SK-N-DZ (cell line): ENCODE data around the genes TBC1D24, AMDHD2, PDPK1 and FLYWCH2.

GRCh38 chr16:2238451-2239026 is 2.3 kb downstream of the DNASE1L2 start:
RAMPAGE:
- cytosol, long total RNA, result no peak
- nucleus, long total RNA, result no peak

DNA sequence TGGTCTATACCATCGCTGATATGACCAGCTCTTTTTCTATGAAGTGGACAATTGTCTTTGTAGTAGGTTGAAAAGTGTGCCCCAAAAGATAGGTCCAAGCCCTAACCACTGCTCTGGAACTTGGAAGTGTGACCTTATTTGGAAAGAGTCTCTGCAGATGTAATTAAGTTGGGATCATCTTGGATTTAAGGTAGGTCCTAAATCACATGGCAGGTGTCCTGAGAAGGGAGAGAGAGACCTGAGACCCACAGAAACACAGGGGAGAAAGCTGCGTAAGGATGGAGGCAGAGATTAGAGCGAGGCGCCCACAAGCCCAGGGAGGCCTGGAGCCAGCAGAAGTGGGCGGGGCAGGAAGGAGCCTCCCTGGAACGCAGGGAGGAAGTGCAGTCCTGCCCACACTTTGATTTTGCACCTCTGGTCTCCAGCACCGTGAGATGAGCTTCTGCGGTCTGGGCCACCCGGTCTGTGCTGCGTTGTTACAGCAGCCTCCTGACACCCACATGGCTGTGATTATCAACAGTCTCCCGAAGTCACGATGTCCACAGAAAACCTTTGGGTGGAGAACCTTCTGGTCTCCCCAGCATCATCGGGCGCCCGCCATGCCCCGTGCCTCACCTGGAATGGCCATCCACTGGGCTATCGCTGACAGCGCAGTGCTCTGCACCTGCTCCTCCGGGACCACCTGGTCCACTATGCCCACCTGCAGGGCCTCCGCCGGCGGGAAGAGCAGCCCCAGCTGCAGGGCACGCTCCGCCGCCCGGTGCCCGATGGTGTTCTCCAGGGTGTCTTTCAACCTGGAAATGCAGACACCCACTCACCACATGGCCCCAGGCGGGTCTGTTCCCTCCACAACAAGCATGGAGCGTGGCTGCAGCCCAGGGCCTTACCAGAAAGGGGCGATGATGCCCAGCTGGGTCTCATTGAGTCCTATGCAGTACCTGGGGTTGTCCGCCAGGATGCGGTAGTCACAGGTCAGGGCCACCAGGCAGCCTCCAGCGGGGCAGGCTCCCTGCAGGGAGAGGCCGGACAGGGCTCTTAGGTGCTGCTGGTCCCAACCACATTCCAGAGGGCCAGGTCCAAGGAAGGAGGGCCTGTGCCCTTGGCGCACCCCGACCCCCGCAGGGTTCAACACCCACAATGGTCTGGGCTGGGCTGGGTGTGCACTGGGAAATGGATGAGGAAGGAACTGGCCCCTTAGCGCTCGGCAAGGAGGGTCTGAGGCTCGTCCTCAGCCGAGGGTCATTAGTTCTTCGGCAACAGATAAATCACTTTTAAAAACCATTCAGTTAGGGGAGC is 6.6 kb downstream of the DNASE1L2 start:
RAMPAGE:
- cytosol, long total RNA, result no peak
- nucleus, long total RNA, result no peak

GRCh38 chr16:2328389-2329172 is 11.9 kb downstream of the ABCA3 start:
RAMPAGE:
- cytosol, long total RNA, result no peak
- nucleus, long total RNA, result no peak

DNA sequence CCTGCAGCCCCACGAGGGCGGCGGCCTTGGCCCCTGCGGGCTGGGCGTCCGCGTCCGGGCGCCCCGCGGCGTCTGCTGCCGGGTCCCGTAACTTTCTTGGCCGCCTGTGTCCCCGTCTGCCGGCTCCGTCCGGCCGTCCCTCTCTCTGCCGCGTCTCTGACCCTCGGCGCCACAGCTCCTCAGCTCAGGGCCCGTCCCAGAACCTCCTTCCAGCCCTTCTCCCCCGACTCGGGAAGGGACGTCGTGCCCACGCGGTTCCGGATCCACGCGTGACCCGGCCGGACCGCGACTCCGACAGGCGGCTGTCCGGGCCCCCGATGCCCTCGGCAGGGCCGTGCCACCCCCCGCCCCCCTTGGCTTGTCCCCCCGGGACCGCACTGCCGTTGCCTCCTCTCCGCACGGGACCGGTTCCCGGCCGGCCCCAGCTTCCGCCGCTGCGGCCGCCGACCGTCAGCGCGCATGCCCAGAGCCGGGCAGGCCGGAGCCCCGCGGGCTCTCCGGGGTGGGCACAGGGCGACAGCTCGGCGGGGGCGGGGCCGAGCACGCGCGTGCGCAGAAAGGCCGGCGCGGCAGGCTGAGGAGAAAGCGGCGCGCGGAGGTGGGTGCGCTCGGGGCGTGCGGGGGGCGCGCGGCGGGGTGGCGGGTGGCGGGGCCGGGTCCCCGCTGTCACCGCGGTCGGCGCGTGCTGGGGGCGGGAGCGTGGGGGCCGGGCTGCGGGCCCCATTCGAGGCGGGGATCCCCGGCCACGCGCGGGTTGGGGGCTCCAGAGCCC is at the start of gene TBC1D24:
Gene TBC1D24 (plus strand): TSS at position 555 of the 772 bp plus-strand sequence.
RAMPAGE:
- cytosol, long total RNA, result start-site peak on the plus strand centred at position 556 of the sequence, 47 bp wide, 74 and 79 reads in 2 replicates
- nucleus, long total RNA, result no peak

DNA sequence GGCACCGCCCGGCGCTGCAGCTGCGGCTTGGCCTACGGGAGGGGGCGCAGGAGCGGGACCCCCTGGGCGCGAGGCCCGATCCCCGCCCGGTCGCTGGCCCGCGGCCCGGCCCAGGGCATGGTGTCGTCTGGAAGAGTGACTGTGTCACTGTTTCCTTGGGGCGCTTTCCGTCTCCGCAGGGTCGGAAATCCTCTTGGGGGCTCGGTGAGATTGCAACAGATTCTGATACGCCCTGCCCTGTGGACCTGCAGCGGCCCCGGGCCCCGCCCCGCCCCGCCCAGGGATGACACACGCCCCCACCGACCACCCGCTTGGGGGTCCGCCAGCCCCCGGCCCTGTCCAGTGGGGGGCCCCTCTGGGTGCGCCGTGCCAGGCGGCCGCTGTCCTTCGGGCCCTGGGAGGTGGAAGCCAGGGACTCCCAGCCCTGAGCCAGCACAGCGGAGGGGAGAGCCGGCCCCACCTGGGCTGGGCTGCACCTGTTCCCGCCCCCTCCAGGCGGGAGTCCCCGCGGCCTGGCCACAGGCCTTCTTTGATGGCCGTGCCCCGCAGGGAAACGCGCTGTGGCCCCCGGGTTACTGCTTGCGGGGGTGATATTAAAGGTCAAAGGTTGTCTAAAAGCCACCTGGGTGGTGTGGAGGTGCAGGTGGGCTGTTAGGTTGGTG is 549 bp downstream of the TBC1D24 start:
RAMPAGE:
- cytosol, long total RNA, result no peak
- nucleus, long total RNA, result no peak

DNA sequence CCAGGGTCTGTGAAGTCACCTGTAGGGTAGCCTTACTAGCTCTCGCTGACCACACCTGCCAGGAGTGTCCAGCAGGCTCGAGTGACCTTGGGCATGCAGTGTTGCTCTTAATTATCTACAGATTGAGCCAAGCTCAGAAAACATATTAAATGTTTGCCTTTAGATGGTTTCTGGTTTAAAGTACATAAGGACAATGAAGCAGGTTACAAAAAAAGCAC is 1.8 kb downstream of the TBC1D24 start:
RAMPAGE:
- cytosol, long total RNA, result no peak
- nucleus, long total RNA, result no peak

DNA sequence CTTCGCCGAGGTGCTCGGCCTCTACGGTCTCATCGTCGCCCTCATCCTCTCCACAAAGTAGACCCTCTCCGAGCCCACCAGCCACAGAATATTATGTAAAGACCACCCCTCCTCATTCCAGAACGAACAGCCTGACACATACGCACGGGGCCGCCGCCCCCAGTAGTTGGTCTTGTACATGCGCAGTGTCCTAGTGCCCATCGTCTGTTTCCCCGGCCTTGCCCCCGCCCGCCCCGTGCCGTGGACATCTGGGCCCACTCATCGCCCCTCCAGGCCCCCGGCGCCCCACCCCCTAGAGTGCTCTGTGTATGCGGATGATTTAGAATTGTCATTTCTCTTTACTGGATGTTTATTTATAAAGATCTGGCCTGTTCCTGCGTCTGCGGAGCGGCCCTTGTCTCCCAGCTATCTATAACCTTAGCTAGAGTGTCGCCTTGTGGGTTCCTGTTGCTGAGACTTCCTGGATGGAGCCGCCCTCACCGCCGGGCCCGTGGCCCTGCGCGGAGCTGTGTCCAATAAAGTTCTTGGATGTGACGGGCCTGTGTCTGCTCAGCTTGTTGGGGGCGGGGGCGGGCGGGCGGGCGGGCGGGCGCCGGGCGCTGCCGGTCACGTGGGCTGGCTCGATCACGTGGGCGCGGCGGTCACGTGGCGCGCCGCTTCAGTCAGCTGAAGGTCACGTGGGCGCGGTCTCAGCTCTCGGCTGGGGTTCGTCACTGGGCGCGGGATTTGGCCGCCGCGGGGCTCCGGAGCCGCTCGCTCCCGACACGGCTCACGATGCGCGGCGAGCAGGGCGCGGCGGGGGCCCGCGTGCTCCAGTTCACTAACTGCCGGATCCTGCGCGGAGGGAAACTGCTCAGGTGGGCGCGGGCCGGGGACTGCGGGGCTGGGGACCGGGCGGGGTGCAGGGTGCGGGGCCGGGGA is at the start of gene AMDHD2:
Gene AMDHD2 (plus strand): TSS at position 687 of the 921 bp plus-strand sequence.
RAMPAGE:
- cytosol, long total RNA, result no peak
- nucleus, long total RNA, result no peak

DNA sequence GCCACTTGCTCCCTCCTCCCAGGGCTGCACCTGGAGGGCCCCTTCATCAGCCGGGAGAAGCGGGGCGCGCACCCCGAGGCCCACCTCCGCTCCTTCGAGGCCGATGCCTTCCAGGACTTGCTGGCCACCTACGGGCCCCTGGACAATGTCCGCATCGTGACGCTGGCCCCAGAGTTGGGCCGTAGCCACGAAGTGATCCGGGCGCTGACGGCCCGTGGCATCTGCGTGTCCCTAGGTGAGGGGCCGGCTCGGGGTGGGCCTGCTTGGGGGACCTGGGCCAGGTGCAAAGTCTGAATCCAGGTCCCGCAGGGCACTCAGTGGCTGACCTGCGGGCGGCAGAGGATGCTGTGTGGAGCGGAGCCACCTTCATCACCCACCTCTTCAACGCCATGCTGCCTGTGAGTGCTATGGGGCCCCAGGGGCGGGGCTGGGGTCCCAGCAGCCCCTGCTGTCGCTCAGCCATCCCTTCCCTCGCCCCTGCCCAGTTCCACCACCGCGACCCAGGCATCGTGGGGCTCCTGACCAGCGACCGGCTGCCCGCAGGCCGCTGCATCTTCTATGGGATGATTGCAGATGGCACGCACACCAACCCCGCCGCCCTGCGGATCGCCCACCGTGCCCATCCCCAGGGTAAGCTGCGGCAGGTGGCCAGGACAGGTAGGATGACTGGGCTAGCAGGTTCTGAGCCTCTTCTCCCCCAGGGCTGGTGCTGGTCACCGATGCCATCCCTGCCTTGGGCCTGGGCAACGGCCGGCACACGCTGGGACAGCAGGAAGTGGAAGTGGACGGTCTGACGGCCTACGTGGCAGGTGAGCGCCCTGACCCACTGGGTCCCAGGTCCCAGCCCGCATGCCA is 3.2 kb downstream of the CEMP1 start:
RAMPAGE:
- cytosol, long total RNA, result no peak
- nucleus, long total RNA, result no peak

RAMPAGE:
- cytosol, long total RNA, result no peak
- nucleus, long total RNA, result no peak
These were observed at the start of gene PDPK1 for GRCh38 chr16:2537299-2538350. PDPK1 (plus strand) TSS chr16:2538021.

DNA sequence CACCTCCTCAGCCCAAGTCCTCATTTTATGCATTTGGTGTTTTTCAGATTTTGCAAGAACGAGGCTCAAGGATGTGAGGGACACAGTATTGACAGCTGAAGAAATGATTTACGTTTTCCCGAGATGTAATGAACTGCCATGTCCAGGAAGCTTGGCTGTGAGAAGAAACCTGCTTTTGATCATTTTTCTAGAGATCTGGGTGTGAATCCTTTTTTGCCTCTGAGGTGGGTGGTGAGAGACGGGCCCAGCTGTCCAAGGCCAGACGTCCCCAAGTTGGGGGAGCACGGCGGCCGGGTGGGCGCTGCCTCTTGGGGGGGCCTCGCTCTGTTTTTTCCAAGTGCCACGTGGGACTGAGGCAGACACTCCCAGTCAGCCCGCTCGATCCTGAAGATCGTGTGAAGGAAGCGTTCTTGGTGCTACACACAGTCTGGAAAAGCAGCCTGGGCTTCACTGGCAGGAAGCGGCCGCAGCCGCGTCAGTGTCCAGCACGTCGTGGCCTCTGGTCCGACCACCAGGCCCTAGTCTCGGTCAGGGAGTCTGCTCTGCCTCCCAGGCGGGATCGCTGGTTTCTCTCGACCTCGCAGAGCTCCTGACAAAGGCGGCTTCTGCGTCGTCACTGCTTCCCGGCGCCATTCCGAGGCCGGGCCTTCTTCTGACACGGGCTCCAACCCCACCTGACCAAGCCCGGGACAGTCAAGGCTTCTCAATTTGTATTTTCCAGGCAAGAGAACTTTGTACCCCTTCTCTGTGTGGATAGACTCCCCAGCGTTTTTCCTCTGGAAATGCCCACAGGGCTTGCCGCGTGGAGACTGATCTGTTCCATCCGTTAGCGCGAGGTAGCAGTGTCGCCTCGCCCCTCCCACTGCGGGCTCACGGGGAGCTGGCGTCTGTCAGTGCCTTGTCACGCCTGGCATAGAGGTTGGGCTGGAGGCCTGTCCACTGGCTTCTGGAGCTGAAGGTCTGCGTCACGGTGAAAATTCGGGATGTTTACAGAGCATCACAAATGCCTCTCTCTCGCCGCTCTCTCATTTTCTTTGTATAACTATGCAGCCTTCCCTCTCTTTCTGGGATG is 12.4 kb downstream of the PRSS27 start:
RAMPAGE:
- cytosol, long total RNA, result no peak
- nucleus, long total RNA, result no peak

DNA sequence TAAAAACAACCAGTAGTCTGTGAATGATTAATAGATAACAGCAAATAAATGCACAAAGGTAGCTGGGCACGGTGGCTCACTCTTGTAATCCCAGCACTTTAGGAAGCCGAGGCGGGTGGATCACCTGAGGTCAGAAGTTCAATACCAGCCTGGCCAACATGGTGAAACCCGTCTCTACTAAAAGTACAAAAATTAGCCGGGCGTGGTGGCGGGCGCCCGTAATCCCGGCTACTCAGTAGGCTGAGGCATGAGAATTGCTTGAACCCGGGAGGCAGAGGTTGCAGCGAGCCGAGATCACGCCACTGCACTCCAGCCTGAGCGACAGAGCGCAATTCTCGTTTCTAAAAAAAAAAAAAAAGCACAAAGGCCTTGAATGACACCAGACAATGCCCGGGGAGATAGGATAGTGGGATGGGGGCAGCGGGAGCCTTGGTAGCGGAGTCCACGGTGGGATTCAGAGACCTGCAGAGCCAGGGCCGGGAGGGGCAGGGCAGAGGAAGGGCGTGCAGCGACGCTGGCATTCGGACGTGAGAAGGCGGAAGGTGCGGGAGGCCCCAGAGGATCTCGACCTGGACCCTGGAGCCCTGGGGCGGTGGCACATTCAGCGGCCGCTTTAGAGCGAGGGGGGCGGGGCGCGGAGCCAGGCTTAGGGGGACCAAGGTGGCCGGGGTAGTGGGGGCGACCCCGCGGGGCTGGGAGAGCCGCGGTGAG is 1.1 kb upstream of the FLYWCH2 start:
RAMPAGE:
- cytosol, long total RNA, result no peak
- nucleus, long total RNA, result no peak

DNA sequence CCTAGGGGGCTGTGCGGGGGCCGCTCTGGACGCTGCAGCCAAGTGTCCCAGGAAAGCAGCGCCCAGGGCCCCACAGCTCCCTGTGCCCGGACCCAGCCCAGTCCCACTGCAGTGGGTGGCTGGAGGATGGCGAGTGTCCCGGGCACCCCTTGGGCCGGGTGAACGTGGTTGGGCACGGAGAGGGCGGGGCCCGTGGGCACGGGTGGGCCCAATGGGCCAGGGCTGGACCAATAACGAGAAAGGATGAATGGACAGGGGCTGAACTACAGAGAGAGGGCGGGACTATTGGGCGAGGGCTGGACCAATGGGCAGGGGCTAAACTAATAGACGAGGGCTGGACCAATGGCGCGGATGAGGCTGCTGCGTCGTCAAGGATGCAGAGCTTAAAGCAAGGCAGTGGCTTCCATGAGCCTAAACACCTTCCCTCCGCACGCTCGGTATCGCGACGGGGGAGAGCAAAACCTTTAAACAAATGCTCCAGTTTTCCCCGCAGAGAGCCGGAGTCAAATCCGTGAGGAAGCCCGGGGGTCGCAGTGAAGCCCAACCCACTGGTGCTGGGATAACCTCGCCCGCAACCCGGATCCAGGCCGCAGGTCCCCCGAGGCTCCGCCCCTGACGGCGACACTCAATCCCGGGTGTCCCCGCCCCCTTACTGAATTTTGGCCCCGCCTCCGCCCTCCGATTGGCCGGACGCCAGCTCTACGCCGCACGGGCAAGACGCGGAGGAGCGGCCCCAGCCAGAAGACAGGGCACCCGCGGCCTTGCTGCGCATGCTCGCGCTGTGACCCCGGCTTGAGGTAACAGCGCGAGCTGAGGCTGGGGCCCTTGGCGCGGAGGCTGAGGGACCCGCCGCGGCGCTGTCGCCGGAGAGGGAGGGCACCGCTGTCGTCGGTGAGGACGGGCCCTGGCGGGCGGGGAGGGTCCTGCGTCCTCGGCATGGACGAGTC is at the start of gene FLYWCH2:
Gene FLYWCH2 (plus strand): TSS at position 740 of the 947 bp plus-strand sequence.
RAMPAGE:
- cytosol, long total RNA, result start-site peak on the plus strand centred at position 780 of the sequence, 139 bp wide, 1,305 and 568 reads in 2 replicates
- nucleus, long total RNA, result start-site peak on the plus strand centred at position 781 of the sequence, 123 bp wide, 365 and 63 reads in 2 replicates

DNA sequence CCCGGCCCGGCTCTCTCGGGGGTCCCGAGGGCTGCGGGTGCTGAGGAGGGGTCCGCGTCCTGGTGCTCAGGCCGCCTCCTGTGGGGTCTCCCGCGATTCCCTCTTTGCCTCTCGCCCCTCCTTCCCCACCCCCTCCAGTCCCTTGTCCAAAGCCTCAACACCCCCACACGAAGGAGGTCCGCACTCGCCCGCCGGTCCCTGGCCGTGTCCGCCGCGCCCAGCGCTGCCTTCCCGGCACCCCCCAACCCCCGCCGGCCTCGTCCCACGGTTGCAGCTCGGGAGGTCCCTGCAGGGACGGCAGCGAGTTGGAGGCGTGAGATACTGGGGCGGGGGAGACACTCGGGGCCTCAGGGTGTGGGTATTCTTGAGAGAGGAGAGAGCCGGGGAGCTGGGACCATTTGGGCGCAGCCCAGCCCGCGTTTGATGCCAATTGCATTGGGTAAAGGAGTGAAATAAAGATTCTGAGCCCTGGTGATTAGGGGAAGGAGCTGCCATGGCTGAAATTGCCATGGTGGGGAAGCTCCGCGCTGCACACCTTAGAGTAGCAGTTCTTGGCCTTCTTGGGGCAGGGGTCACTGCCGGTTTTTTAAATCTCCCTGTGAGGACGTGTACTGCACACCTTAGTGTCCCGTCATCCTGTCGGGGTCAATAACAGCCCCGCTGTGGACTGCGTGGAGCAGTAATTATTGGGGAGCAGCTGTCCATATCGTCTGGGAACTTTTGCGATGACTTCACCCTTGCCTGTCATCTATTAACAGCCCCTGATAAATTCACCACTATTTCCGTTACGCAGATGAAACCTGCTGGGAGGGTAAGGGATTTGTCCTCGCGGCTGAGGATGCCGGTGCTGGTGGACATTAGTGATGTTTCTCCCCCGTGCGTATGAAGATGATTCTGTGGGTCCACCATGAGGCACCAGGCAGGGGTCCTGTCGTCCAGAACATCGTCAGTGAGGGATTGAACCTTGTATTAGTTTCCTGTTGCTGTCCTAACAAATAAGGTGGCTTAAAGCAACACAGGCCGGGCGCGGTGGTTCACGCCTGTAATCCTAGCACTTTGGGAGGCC is 741 bp downstream of the FLYWCH2 start:
RAMPAGE:
- cytosol, long total RNA, result no peak
- nucleus, long total RNA, result no peak

DNA sequence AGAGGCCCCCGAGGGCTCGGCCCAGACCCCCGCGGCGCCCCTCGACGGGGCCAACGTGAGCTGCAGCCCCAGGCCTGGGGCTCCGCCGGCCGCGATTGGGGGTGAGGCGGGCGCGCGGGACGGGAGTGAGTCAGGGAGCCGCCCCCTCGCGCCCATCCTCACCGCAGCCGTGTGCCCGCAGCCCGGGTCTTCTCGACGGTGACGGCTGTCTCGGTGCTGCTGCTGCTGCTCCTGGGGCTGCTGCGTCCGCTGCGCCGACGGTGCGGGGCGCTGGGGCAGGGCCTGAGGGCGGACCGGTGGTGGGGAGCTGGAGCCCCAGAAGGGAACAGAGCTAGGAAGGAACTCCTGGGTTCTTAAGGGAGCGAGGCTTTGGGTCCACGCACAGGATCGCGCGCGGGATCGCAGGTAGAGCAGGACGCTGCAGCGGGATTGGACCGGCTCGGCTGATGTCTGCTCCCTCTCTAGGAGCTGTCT is 1.8 kb upstream of the PAQR4 start:
RAMPAGE:
- cytosol, long total RNA, result no peak
- nucleus, long total RNA, result no peak

RAMPAGE:
- cytosol, long total RNA, result no peak
- nucleus, long total RNA, result no peak
These were observed 4.1 kb downstream of the PAQR4 start for GRCh38 chr16:2973013-2973875.

GRCh38 chr16:3006773-3008041 is 5.5 kb upstream of the CLDN9 start:
RAMPAGE:
- cytosol, long total RNA, result no peak
- nucleus, long total RNA, result no peak

DNA sequence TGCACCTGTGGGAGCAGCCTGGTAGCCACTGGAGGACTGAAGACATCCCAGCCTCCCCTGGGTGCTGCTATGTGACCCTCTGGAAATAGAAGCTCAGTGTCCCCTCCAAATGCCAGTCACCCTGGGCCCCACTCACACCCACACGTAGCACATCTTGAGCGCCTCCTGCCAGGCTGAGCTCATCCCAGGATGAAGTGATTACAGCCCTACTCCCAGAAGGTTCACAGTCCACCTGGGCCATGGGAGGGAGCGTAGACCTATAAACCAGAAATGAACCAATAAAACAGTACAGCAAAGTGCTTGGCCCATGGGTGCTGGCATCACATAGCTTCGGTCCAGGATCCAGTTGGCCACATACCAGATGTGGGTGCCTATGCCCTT is 2.1 kb upstream of the BICDL2 start:
RAMPAGE:
- cytosol, long total RNA, result no peak
- nucleus, long total RNA, result no peak

DNA sequence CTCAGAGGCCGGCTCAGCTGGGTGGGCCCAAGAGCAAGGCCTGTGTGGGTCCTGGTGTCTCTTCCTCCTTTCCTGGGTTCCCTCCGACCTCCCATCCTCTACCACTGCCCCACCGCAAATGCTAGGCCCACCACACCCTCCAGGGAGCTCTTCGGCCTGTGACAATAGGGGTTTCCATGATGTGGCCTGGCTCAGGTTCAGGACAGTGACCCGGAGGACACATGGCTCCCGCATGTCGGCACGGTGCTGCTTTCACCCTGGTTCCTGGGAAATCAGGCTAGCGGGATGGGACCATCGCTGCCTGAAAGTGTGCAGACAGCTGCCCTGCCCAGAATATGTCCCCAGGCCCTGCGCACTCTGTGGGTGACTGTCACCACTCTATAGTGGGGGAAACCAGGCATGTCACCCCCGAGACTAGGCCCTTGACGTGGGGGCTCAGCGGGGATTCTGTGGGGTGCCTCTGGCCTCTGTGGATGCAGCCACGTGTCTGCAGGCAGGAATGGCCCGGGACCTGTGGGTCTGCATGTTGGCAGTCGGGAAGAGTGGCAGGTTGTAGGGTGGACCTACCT is 777 bp downstream of the IL32 start:
RAMPAGE:
- cytosol, long total RNA, result no peak
- nucleus, long total RNA, result no peak

DNA sequence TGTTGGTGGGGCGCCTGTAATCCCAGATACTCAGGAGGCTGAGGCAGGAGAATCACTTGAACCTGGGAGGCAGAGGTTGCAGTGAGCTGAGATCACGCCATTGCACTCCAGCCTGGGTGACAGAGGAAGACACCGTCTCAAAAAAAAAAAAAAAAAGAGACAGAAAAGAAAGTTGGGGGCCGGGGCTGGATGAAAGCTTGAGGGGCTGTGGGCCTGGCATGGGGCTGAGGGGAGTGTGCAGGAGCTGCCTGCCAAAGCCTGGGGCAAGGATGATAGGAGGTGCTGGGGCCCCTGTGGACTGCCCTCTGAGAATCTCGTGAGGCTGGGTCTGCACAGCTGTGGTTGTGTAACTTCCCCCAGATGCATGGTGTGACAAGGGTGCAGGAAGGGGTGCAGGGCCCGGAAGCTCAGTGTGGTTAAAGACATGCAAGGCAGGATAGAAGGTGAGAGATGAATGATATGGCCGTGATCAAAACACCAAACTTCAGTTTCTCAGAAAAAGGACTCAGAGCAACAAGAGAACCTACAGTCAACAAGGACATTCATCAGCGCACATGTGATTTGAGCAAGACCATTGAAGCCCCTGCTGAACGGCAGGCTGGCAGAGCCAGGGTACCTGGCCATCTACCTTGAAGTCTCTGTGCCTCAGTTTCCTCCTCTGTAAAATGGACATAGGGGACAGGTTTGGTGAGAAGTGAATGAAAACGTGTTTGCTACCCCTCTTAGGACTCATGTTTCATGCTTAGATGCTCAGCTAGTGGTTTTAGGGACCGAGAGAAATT is 9.5 kb downstream of the IL32 start:
RAMPAGE:
- cytosol, long total RNA, result no peak
- nucleus, long total RNA, result no peak

DNA sequence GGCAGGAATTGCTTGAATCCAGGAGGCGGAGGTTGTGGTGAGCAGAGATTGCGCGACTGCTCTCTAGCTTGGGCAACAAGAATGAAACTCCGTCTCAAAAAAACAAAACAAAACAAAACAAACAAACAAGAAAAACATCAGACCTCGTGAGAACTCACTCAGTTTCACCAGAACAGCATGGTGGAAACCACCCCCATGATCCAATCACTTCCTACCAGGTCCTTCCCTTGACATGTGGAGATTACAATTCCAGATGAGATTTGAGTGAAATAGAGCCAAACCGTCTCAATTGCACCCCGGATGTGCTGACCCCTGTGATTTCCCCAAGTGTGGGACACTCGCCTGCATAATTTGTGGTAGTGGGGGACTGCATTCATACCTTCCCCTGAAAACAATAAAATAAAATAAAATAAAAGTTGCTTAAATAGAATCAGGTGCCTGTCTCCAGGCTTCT is 13.2 kb downstream of the ZSCAN10 start:
RAMPAGE:
- cytosol, long total RNA, result no peak
- nucleus, long total RNA, result no peak